Paraaortic lymph node (tissue), 1 donor: ENCODE measurements around the genes FHL5 and GPR63.

DNA sequence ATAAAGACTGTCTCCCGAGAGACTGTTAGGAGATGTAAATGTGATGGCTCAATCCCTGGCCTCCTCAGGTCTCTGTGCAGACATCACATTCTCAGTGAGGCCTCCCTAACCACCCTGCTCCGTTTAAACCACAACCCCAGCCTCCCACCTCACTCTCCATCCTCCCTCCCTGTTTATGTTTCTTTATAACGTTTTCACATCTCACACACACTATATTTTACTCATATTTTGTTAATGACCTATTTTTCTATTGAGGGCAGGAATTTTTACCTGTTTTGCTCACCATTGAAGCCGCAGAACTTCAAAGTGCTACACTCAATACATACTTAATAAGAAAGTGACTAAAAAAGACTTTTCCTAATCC, 135.0 kb downstream of the GJA10 start:
- PRO-cap = no peak

- PRO-cap = no peak
Measured at GRCh38 chr6:90183414-90183973, 113.1 kb downstream of the BACH2 start.

GRCh38 chr6:90350685-90351143, 54.1 kb upstream of the BACH2 start:
- PRO-cap = unidirectional peak, plus-strand start at chr6:90350942

GRCh38 chr6:90411484-90411881, 114.8 kb upstream of the BACH2 start:
- PRO-cap = no peak

GRCh38 chr6:90458335-90458781, 128.5 kb downstream of the MAP3K7 start:
- PRO-cap = no peak

GRCh38 chr6:90479192-90479537, 107.7 kb downstream of the MAP3K7 start:
- PRO-cap = no peak

DNA sequence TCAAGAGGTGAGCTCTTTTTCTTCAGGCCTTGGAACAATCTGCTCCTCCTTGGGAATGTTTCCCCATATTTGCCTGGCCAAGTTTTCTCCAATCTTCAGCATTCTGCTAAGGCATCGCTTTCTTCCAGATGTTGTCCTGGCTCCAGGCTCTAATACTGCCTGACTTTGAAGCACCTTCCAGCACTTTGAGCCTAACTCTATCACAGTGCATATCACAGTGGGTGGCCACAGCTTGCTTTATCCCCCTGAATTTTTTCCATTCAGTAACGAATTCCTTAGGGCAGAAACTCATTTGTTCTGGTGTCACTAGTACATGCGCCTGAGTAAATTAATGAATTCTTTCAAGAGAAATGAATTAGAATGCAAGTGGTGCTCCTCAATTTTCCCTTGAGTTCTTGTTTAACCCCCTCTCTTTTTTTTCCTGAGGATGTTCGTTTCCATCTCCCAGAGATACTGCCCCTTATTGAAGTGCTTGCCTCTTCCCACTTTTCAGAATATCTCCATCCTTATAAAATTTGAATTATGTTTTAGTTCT, 92.4 kb downstream of the MAP3K7 start:
- PRO-cap = no peak

DNA sequence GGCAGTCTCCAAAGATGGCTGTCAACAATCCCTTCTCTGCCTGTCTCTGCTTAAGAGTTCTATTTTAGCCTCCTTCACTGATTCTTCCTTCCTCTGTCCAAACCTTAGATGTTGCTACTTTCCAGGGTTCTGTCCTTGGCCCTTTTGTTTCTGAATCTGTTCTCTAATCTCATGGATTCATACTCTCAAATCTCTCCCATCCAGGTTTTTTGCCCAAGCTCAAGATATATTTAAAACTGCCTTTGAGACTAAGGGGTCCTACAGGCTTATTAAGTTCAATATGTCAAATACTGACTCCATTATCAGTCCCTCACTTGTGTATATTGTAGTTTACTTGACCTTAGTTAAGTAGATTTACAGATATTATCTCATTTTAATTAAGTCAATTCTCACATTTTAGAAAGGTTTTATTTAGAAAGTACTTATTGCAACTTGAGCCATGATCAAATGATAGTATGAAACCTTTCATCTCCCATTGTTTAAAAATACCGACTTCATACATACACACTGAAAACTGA, 7.5 kb downstream of the MAP3K7 start:
- PRO-cap = no peak

- PRO-cap = no peak
Measured at GRCh38 chr6:90701242-90701700, 114.4 kb upstream of the MAP3K7 start.

- PRO-cap = no peak
Measured at GRCh38 chr6:91623754-91624099, 1036.9 kb upstream of the MAP3K7 start.

DNA sequence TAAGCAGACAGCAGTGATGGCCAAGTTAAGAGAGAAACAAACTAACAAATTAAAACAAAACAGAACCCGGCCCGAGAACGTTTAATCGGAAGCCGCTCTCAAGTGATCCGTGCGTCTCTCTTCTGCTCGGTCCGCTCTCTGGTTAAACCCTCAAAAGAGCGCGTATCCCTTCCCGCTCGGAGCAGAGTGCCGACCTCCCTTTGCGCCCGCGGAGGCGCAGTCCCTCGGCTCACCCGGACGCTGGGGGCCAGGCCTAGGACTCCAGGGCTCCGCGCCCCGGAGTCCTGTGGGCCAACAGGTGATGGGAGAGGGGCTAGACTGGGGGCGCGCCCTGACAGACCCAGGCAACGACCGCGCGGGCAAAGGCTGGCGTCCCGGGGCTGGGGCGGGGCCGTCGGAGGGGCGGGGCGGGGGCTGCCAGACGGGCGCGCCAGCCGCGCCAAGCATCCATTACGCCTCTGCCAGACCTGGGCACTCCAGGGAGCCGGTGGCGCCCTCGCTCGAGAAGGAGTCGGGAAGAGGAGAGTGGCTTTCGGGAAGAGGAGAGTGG, 2.8 kb downstream of the EPHA7 start:
- PRO-cap = no peak

GRCh38 chr6:94873797-94874111, 703.6 kb upstream of the MANEA start:
- PRO-cap = no peak

GRCh38 chr6:96562316-96562920, 510 bp upstream of the FHL5 start:
- PRO-cap = no peak

- PRO-cap = unidirectional peak, plus-strand start at chr6:96563214
Measured at GRCh38 chr6:96562921-96563499, at the start of gene FHL5. Gene FHL5, plus strand, starts transcription at chr6:96563128.

GRCh38 chr6:96578076-96578386, 15.1 kb downstream of the FHL5 start:
- PRO-cap = no peak

GRCh38 chr6:96694551-96695084, 131.7 kb downstream of the FHL5 start:
- PRO-cap = no peak

DNA sequence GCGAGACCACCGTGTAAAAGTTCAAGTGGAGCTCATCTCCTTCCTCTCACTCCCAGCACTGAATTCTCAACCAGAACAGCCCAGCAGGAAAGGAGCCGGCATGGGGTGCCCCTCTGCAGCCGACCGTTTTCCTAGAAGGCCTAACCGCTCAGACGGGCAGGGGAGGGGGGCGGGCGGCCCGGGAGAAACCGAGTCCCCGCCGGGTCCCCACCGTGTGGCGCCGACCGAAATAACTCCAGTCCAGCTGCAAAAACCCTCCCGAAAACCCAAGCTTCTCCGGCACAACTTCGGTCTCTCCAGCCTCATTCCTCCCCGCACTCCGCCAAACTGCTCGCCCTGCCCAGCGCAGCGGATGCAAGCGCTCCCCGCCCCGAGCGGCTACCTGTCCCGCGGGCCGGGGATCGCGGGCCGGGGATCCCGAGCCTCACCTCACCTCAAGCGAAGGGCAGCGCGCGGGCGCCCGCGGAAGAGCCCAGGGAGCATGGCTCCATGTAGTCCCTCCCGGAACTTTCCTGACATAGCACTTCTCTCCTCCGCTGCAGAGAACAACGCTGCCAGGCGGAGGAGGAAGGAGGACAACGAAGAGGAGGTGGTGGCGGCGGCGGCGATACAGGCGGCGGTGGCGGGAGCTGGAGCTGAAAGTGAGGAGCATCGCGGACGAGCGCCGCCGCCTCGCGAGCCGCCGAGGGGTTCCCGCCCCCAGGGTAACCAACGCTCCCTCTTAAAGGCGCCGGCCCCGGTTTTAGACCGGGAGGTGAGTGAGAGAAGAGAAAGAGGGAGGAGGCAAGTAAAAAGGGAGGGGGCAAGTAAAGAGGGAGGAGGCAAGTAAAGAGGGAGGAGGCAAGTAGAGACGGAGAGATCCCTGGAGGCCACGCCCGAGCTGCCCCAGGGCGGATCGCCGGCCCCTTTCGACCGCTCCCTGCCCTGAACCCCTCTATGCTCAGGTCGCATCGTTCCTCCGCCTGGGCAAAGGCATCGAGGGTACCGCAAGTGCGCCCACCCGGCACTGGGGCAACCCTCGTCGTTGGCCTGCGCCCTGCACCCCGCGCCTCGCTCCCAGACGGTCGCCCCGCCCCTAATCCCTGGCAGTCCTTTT, at the start of gene GPR63:
Gene GPR63 (minus strand): TSS at position 643 of the 1,096 bp plus-strand sequence.
- PRO-cap = bidirectional peak, plus-strand start at position 853 of the sequence, minus-strand start at position 637 of the sequence

GRCh38 chr6:96885247-96885849, 12.3 kb downstream of the NDUFAF4 start:
- PRO-cap = no peak

GRCh38 chr6:96926368-96926984, 1.9 kb downstream of the KLHL32 start:
- PRO-cap = no peak

DNA sequence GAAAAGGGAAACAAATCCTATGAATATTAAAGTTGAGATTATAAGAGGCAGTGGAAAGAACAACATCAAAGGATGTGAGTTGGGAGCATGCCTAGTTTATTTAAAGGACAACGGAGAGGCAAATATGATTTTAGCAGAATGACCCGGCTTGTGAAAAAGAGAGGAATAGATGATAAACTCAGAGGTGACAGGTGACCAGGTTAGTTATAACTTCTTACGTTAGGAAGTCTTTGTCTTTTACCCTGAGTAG, 723.2 kb upstream of the POU3F2 start:
- PRO-cap = no peak